Right cardiac atrium (tissue), 1 donor: Measurements from ENCODE around the gene TMEM98.

DNA sequence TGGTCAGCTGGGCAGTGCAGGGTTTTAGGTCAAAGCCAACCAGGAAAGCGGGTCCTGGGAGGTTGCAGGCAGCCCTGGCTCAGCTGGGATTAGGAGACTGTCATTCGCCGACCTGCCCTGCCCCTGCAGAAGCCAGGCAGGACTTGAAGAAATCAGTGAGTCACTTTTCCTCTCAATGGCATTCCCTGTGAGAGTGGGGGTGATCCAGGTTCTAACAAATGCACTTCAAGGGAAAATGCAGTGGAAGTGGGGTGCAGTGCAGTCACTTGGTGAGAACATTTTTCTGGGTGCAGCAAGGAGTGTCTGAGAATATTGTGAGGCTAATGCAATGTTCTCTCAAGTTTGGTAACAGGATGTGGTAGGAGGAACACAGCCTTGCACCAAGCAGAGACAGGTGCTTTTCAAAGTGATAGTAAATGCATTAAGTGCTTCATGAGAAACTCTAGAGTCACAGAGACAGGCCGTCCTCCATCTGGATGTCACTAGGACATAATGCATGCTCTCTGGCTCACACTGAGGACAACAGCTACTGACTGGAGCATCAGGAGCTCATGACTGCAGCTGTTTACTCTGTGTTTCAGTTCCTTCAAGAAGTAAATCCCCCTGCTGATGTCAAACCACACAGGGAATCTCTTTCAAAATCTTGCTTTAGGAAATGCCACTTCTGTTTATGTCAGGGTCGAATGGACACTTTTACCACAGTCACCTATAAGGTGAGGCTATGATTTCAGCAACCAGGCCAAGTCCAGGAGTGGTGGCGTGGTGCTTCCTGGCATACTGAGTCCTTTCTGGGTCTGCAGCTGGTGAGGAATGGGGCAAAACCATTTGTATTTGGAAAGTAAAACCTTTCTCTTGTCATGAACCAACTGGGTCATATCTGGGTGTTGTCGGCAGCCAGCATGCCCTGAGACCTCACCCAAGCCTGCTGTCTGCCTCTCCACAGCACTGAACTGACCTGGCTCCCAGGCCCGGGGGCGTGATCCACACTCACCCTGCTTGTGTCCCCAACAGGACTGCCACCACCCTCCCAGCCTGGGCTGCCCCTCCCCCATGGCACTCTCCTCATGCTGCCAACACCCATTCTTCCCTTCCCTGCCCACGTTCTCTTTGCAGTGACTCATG lies 16.8 kb downstream of the CDK5R1 start:
- PRO-cap: no peak

GRCh38 chr17:32528756-32529161 lies 42.0 kb downstream of the CDK5R1 start:
- PRO-cap: no peak

- PRO-cap: no peak
These were observed 55.3 kb downstream of the CDK5R1 start for GRCh38 chr17:32541939-32542704.

DNA sequence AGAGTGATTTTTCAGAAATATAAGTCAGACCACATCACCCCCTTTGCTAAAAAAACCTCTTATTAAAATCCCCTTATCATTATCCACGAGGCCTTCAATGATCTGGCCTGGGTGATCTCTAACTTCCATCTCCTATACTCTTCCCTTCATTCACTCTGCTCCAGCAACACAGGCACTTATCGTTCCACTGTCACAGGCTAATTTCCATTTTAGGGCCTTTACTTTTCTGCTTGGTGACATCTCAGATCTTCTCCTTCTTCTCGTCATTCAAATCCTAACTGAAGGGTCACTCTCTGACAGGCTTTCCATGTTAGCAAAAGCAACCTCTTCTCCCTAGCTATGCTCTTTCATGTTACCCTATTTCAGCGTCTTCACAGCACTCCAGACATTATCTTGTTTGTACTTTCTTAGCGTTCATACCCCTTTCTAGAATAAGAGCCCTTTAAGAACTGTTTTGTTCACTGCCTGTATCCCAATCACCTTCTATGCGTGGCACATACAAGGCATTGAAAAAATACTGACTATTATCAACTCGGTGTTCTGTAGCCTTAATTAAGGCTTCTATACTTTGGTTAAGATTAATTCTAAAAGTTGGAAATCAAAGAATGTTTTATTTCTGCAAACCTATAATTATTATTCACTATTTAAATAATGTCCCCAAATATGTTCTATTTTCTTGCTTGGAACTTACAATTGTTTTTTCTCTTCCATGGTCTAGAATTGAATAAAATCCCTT lies 85.9 kb downstream of the CDK5R1 start:
- PRO-cap: no peak

- PRO-cap: no peak
These were observed 113.7 kb downstream of the CDK5R1 start for GRCh38 chr17:32600107-32601338.

DNA sequence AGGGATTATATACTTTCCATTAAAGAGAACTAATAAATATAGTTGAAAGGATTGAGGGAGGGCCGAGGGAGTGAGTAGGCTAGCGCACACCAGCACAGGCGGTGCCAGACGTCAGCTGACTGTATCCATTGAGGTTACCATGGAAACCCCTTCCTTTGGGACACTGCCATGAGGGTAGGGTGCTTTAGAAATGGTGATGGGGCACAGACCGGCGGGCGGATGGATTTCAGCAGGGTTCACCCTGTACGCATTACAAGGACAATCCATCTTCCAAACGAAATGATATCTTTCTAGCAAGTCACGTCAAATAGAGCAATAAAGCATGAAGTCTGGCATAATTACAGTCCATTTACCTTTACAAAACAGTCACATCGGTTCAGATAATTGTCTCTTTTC lies 140.4 kb downstream of the CDK5R1 start:
- PRO-cap: no peak

DNA sequence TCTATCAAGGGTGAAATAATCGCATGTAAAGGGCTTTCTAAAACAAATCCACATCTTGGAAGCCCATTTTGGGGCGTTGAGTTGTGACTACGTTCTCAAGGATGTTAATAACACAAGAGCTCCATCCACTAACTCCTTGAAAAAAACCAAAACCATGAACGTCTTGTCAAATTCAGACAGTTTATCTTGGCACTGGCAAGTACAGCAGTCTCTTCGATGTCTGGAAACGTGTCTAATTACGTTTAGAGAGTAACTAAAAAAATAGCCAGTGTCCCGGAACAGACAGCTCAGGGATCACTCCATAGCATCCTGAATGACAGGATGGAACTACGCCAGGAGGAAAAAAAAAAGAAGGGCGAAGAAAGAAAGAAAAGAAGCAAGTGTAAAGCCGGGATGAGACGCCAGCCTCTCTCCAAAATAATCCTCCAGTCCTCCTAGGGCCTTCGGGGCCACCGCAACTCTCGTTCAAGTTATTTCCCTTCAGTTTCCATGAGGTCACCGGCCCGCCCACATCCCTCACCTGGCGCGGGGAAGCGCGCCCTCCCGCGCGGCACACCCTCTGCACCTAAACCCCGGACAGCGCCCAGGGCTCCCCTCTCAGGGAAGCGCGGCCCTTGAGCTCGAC lies 877 bp downstream of the MYO1D start:
- PRO-cap: no peak

DNA sequence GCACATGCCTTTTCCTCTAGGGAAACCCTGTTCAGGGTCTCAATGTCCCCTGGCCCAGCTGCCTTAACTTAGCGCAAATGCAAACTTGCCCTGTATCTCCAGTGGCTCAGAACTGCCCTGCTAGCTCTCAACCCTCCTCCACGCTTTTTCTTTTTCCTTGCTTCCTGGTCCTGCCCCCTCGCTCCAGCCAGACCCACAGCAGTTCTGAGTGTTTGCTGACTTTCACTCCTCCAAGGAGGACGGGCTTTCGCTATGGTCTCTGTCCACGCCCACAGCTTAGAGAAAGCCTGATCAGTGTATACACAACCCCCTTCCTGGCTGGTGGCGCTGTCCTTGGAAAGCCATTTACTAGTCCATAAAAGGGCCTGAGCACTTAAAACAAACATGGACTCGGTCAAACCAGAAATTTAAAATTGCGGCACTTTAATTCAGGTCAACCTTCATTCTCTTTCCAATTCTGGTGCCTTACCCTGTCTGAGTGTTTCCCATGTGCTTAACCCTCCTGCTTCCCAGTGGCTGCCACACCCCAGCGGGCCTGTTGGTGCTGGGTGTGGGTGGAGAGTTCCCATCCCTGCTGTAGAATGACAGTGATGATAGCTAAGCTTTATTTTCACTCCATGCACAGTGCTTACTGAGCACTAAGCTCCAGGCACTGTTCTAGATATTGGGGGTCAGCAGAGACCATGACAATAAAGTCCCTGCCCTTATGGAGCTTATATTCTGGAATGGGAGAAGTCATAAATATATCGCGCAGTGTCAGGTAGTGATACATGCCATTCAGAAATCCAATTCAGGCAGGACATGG lies 15.5 kb upstream of the TMEM98 start:
- PRO-cap: no peak

GRCh38 chr17:32927576-32928935 lies at the start of gene TMEM98:
Gene TMEM98 (plus strand): TSS chr17:32928153.
- PRO-cap: bidirectional peak, plus-strand start at chr17:32927908, minus-strand start at chr17:32927894; bidirectional peak, plus-strand start at chr17:32928204, minus-strand start at chr17:32928189

DNA sequence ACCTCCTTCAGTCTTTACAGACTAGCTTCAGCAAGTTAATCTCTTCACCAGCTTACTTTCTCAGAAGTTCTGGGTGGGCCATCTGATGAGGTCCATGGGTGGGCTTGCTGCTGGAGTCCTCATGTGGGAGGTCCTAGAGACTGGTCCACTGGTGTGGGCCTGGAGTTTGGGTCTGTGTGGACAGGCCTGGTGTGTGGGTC lies 254.0 kb upstream of the CCL2 start:
- PRO-cap: no peak

DNA sequence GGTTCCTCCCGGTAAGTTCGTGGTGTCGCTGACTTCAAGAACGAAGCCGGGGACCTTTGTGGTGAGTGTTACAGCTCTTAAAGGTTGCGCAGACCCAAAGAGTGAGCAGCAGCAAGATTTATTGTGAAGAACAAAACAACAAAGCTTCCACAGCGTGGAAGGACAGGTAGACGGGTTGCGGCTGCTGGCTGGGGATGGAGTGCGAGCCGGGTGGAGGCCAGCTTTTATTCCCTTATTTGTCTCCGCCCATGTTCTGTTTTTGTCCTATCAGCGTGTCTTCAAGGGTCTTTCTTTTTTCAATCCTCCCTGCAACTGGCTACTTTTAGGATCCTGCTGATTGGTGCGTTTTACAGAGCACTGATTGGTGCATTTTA lies 122.9 kb upstream of the CCL2 start:
- PRO-cap: no peak

GRCh38 chr17:34579750-34580510 lies 548 bp downstream of the TMEM132E start:
- PRO-cap: no peak

- PRO-cap: no peak
These were observed 57.9 kb downstream of the TMEM132E start for GRCh38 chr17:34637326-34637735.

DNA sequence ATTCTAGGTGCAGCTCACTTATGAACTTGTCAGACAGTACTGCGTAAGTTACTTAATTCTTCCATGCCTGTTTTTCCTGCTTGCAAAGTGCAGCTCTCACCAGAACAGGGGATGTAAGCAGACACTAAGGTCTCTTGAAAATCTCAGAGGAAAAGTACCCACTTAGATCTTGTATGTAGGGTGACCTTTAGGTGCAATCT lies 38.7 kb downstream of the LIG3 start:
- PRO-cap: no peak

DNA sequence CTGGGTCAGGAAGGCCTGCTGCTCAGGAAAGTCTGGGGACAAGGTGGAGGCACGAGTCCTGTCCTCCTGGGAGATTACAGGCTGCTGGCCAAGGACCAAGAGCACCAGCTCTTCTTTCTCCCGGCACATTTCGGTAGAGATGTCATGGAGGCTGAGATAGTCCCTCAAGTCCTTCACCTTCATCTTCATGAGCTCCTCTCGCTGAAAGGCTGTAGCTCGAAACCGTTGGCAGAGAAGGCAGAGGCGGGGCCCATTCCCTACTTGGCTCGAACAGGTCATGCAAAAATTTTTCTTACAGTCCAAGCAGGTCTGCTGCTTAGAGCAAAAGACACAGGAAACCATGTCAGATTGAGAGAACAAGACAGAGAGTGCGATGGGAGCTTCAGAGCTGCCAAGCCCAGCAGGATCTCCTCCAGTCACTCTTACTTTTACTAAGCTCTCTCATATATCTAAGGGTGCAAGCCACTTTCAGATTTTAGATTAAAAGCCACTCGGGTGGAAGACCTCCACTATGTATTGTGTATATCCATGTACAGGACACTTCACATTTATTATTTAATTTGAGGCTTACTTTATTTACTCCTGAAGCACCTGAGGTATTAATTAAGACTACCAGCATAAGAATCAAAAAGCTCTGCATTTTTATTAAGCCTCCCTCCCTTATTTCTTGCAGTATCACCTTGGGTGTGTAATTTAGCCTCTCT lies 41.3 kb downstream of the LIG3 start:
- PRO-cap: no peak

DNA sequence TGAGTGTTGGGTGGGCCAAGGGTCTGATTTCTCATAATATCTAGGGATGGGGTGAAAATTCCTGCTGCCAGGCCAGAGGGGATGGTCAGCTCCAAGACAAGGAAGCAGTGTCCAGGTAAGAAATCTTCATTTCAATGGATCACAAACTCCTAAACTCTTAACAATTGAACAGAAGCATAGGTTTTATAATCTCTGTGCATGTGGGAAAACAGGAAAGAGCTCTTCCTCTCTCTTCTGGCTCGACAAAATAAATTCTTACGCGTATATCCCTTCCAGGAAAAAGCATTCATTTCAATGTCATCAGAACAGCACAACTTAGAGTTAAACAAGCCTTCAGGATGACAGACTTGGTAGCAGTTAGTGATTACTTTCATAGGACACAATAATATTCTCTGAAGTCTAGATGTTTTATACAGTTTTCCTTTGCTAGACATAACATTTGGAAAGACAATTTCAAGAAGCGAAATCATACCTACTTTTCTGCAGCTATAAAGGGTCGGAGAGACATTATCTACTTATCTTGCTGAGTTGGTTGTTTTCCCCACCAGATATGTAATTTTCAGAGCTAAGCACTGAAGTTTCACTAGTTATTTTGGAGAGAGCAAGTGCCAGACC lies 19.3 kb upstream of the SLC35G3 start:
- PRO-cap: no peak

DNA sequence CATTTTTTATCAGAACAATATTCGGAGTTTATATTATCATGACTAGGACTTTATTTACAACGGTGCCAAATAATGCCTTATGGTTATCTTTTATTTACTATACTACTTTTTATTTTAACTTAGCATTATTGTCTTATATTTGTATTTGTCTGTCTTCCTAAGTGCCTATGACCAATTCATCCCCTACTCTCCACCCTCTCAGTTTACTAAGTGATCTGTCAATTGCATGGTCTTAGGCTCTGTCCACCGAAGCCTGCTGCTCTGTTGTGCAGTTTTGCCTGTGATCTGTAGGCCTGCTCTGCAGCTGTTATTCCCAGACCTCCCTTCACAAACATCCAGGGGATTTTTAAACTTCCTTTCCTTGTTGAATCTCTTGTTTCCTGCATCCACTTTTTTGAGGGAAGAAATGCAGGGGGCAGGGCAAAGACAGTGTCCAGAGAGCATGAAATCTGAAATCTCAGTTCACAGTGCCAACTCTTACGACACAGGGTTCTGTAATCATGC lies 11.2 kb downstream of the SLFN5 start:
- PRO-cap: no peak

DNA sequence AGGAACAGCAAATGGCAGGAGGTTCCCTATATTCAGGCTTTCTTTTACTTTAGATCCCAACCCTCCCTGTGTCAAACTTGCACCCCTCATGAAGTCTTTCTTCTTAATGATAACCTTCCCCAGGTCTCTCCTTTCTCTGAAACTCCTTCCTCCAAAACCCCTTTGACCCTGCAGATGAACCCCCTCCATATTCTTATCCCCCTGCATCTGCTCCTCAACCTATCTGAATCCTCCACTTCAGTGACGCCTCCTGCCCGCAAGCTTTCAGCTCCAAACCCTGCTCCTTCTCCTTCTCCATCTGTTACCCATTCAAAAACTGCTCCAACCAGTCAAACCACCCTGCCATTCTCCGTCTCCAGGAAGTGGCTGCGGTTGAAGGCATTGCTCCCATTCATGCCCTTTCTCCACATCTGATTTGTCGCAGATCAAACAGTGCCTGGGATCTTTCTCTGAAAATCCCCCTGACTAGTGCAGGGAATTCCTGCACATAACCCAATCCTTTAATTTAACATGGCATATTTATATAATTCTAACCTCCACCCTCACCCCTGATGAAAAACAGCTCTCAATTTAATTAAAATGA lies 56.2 kb downstream of the SLFN5 start:
- PRO-cap: no peak

GRCh38 chr17:35372776-35373394 lies 536 bp downstream of the SLFN11 start:
- PRO-cap: no peak

GRCh38 chr17:35374179-35374713 lies 825 bp upstream of the SLFN11 start:
- PRO-cap: bidirectional peak, plus-strand start at chr17:35374305, minus-strand start at chr17:35374388; bidirectional peak, plus-strand start at chr17:35374577, minus-strand start at chr17:35374453